Parotid gland (tissue), 1 donor: ENCODE measurements around a stretch of chr21.

- PRO-cap: no peak
These were observed 151.0 kb downstream of the CLIC6 start for GRCh38 chr21:34819569-34820375.

GRCh38 chr21:34933872-34934587 lies 115.1 kb downstream of the RUNX1 start:
- PRO-cap: no peak

DNA sequence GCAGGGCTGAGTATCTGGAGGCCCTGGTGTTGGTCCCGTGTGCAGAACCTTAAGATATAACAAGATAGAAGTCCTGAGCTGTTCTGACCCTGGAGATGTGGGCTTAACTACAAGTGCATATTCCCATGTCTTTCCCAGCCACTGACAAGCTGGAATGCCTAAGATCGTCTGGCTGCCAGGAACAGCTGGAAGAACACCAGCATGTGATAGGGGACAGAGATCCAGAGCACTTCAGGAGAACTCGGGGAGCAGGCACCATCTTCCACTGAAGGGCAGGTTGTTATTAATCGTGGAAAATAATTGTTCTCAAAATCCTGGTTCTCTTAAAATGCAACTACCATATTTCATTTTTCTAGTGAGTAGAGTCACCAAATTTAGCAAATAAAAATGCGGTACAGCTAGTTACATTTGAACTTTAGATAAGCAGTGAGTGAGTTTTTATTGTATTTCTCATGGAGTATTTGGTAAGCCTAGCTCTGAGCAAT lies 420.0 kb upstream of the RUNX1 start:
- PRO-cap: no peak

DNA sequence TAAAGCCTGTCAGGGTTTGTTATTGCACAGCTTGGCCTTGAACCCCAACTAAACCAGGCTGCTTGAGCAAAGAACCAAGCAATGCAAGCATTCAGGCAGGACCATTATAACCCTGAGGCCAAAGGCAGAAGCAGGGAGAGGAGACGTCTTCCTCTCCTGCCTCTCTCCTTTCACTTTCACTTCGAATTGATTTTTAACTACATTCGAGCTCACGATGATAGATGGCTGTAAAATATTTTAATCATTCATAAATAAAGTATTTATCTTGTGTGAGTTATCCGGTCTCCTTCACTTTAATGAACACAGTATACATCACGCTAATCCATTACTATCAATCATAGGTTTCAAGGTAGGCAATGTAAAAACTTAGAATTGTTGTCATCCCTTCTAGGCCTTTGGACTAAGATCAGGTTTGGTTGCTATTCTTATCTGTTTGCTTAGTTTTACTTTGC lies 480.1 kb upstream of the RUNX1 start:
- PRO-cap: no peak

DNA sequence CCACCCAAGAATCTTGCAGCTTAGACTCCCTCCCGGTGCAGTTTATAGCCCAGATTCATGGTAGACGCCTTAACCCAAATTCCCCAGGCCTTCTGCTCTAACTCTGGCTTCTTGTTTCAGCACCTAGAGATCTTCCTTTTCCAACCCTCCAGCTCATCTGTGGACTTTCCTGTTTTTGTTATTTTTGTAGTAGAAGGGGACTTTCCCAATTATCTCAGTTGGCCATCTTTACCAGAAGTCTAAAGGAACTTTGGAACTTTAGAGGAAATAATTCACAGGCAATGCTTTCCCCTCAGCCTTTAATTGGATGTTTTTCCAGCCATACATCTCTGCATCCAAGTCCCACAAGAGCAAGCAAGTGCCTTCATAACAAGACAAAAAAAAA lies 377.5 kb downstream of the SETD4 start:
- PRO-cap: no peak

DNA sequence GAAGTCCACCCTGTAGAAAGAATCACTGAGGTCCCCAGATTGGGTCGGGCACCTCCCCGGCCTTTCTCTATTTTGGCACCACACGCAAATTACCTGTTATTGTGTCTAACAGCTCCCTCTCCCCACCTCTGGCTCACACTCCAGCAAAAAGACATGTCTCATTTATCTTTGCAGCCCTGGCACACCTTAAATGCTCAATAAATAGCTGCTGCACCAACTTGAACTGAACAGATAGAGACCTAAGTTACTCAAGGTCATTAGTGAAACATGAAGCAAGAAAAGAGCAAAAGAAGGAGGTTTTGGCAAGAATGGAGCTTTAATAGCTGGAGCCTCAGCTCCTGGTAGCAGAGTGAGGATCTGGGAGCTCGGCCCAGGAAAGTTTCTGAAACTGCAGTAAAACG lies 207.6 kb downstream of the SETD4 start:
- PRO-cap: no peak

- PRO-cap: no peak
These were observed 1.1 kb downstream of the CBR1 start for GRCh38 chr21:36070819-36071498.

GRCh38 chr21:36079964-36080425 lies 10.2 kb downstream of the CBR1 start:
- PRO-cap: no peak

DNA sequence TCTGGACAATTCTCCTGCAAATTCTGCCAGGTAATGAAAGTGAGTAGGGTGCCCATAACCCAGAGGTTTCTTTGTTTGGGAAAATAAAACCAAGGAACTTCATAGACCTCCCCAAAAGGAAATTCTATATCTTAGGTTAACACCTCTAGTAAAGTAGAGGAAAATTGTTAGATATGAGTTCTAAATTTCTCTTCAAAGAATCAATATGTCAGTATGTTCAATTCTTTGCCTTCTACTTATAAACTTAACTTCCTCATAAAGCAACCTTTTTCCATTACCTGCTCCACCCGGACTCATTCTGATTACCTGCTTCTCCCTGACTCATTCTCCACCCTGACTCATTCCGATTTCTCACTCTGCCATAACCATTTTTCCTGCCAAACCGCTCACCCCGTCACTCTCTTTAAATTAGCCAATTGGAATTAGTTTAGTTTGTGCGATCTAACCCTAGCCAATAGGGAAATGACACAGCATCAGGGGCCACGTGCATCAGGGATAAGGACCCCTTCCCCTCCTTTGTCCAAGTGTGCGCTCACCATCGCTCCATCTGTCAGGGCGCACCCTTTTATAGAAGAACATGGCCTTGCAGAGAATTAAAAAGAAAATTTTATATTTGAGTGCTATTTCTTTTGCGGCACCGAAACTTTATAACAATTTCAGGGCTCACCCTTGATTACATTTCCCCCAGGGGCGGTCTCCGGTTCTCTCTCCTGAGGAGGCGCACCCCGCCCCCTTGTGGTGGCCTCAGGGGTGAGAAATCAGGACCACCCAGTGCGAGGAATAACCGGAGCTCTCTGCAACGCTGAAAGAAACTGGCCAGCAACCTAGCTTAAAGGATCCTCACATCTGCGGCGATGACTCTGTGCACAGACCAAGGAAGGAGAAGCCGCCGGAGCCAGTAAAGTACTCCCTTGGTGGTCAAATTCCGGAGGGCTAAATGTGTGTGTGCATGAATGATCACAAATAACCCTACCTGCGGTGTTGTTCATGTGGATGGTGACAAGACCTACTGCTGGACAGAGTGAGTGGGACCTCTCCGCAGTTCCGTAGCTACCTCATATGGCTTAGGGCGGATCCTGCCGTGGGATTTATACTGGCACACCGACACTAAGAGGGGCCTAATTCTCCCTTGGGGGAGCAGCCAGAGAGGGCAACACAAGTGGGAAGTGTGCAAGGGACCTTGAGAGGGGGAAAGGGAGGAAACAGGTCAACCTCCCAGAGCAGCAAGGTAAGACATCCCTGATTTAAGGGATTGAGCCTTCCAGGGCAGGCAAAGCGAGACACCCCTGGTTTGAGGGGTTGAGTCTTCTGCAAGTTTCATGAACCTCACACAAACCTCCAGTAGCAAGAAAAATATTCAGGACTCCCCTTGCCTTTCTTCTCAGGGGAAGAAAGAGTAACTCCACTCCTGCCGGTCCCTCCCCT lies 30.3 kb upstream of the CBR3 start:
- PRO-cap: no peak

DNA sequence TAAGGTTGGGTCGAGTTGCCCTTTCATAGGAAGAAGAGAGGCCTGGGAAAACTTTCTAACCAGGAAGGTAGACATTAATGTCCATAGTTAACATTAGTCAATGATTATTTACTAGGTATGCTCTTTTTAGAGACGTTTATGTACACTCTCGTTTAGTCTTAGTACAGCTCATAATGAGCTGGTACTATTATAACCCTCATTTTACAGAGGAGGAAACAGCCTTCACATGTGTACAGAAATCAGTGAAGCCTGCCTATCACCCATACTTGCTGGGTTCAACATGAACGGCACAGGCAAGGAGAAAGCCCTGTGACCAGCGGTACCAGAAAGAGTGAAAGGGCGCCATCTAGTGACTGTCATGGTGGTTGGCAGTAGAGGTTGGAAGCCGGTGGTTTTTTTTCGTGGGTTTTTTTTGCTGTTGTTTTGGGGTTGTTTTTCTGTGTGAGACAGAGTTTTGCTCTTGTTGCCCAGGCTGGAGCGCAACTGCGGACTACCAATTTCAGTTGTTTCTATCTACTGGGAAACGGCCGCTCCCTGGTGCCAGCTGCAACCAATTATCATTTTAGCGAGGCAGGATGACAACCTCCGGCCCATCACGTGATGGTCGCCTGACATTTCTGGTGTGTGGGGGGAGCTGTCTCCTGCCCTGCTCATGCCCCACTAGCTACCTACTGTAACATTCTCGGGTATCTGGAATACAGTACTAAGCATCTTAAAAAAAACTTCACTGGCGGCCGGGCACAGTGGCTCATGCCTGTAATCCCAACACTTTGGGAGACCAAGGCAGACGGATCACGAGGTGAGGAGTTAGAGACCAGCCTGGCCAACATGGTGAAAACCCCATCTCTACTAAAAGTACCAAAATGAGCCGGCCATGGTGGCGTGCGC lies 22.0 kb upstream of the CBR3 start:
- PRO-cap: no peak

GRCh38 chr21:36164377-36164871 lies 7.8 kb downstream of the DOP1B start:
- PRO-cap: no peak

DNA sequence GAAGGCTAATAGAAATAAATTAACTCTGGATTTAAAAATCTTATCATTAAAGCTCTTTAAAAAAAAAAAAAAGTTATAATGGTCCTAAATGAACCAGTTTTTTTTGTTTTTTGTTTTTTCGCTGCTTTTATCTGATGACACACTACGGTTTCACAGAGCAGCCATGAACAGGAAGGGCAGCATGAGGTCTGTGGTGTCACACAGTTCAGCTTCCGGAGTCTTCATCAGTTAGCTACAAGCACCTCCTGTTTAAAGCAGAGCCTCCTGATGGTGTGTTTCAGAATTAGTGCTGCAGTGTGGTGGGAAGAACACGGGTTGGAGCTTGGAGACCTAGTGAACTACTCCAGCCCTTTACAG lies 17.2 kb downstream of the DOP1B start:
- PRO-cap: no peak

DNA sequence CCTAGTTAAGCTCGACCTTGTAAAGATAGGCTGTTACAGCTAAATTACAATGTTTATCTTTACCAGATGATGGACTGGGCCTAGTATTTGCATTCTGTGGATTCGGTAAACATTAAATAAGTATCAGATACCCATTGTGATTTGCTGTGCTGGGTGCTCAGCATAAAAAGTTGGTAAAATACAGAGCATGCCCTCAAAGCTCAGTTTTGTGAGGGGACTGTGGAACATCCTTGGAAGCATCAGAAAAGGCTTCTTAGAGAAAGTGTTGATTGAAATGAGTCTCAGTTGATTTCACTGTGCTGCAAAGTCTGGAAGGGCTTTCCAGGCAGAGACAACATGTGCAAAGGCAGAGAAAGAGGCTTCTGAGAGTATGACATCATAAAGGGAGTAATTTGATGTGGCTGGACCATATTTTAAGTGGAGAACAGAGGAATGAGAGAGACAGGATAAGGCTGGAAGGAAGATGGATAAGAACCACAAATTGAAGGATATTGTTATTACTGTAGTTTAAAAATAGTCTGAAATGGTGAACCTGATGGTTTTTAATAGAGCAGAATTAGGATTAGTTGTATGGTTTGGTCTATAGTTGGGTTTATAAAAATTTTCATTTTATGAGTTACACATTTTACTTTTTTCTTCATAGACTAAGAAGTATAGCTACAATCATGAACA lies 27.6 kb downstream of the MORC3 start:
- PRO-cap: no peak

GRCh38 chr21:36985733-36986149 lies 19.3 kb upstream of the HLCS start:
- PRO-cap: no peak

- PRO-cap: no peak
These were observed 11.8 kb upstream of the RIPPLY3 start for GRCh38 chr21:36994518-36995230.

DNA sequence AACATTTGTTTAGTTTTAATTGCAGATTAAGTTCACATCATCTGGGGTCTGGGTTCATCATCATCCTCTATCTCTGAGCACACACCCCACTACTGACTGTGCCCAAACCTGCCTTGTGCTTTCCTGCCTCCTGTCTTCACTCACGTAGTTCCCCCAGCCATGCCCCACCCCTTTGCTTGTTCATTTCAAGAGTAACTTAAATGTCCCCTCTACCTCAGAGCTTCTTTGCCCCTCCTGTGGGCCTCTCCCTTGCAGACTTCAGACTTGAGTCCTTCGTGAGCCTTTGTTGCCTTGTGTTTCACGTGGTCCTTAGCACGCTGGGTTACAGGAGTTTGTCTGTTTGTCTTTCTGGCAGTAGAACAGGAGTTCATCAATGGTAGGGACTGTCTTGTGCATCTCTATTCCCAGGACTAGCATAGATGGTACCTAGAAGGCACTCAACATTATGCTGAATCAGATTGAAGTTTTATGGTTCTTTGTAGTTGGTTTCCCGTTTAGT lies 86.0 kb downstream of the TTC3 start:
- PRO-cap: no peak

DNA sequence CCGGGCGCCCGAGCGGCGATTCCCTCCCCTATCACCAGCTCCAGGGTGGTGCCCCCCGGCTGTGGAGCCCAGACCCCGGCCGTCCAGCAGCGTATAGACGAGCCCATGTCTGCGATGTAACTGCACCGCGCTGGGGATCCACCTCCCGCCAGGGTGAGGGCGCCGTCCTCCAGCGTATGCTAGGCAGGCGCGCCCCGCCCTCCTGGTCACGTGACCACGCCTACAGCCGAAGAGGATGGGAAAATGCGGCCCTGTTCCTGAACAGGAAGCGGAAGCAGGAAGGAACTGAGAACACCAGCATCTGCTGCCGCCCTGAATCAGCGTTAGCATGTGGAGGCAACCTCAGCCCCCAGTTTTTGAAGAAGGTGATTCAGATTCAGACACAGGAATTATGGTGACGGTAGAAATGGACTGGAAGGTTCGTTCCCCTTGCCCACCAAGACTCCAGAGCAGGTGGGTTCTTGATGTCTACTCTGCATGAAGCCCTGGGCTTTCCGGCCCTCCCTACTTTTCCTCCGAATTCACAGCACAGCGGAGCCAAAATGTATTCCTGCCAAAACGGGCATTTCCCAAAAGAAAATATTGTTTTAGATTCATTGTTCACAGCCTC lies 45.9 kb downstream of the VPS26C start:
- PRO-cap: bidirectional peak, plus-strand start at position 315 of the sequence, minus-strand start at position 204 of the sequence

DNA sequence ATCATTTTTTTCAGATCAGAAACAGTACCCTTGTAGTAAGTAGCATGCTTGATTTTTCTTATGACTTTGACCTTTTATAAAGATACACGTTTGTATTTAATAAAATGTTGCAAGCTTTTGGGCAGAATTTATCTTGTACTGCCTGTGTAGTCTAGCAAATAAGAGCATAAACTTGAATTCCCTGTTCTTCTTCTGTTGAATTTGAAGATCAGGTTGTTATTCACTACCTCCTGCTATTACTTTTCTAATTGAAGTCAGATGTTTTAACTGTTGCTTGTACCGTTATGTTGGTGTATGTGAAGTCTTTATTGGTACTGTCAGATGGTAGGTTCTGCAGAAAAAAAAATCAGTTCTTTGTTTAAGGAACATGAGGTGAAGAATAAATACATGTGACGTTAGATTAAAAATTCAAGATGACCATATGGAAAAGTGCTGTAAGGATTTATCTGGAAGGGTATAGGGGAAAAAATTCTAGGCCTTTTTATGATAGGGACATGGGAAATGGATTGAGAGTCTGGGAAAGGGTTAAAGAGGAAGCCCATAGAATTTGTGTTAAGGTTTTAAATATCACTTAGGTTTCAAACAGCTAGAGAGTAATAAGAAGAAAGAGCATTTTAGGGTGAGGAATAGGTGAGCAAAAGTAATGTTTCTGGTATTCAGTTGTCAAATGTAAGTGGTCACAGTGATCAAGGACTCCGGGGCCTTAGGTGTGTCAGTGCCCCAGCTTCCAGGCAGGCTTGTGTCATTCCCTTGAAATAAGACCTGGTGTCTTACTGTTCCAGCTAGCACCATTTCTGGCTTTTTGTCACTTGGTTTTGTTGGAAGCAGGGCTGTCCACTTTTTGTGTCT lies 69.3 kb downstream of the DYRK1A start:
- PRO-cap: no peak

GRCh38 chr21:37436504-37437138 lies 70.0 kb downstream of the DYRK1A start:
- PRO-cap: no peak

- PRO-cap: no peak
These were observed 77.5 kb downstream of the DYRK1A start for GRCh38 chr21:37443983-37444633.